PFSK-1 (cell line): ENCODE results near the genes FCRLB, SPATA46 and LRRC52.

- RRBS = no CpG with 5 or more reads among the region's 83 CpGs
These were observed 803 bp downstream of the HSPA6 start for GRCh38 chr1:161524764-161525921.

- RRBS = no CpG with 5 or more reads among the region's 4 CpGs
These were observed 4.1 kb downstream of the HSPA6 start for GRCh38 chr1:161528394-161528872.

DNA sequence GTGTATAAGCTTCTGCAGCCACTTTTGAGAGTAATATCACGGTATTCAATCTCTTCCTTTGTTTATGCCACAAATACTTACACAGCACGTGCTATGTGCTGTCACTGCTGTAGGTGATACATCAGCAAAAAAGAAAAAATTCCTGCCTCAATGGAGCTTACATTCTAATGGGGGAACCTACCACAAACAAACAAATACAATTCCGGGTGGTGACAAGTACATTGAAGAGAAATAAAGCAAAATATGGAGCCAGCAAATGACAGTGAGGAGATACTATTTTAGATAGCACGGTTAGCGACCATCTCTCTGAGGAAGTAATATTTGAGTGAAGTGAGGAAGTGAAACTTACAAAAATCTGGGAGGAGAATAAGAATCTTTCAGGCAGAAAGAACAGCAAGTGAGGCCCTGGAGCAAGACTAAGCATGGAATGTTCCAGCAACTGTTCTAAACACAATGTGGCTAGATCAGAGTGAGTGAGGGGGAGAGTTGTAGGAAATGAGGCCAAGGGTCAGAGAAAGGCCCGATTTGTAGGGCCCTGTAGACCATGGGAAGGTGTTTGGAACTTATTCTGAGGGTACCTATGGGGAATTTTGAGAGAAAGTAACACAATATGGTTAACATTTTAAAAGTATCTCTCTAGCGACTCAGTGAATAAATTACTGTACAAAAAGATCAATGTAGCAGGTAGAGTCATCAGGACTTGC, 2.5 kb upstream of the FCRLB start:
- RRBS = no CpG with 5 or more reads among the region's 7 CpGs

DNA sequence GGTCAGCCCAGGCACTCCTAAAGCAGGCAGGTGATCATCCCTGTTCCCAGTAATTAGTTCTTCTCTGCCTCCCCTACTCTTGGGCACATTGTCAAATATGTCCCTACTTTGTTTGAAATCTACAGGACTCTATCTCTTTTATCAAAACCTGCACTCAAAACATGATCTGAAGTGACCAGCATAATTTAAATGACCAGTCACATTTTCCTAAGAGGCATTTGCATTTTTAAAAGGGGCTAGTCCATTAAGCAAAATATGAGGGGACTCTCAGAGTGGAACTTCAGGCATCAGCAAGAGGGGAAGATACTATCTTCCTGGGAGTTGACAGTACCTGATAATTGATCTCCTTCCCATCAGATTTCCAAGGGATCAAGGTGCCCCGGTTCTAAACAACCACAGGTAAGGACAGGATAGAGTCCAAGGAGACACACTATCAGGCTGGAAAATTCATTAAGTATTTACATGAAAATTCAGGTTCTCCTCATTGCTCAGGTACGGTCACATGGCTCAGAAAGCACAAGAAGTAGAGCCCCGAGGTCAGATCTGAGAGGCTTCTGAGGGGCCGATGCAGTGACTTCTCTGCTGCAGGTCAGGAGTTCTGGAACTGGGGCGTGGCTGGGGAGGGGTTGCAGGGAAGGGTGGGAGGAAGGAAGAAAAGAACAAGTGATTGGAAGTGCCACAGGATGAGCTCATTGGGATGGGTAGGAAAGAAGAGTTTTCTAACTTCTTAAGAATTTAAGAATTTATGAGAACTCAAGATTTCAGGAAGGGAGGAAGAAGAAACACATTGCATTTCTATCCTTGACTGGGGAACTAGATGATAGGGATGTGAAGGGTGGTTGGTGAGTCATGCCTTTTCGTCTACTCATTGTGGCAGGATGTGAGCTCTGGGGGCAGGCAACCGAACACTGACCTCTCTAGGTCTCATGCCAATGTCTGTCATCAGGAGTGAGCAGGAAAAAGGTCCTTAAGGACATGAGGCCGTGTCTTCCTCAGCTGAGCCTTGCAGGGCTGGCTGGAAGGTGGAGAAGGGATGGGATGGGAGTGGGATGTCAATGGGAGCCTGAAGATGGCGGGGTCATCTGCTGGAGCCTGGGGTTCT, at the start of gene FCRLB:
Gene FCRLB (plus strand): TSS at position 282 of the 1,102 bp plus-strand sequence.
- RRBS = no CpG with 5 or more reads among the region's 9 CpGs

DNA sequence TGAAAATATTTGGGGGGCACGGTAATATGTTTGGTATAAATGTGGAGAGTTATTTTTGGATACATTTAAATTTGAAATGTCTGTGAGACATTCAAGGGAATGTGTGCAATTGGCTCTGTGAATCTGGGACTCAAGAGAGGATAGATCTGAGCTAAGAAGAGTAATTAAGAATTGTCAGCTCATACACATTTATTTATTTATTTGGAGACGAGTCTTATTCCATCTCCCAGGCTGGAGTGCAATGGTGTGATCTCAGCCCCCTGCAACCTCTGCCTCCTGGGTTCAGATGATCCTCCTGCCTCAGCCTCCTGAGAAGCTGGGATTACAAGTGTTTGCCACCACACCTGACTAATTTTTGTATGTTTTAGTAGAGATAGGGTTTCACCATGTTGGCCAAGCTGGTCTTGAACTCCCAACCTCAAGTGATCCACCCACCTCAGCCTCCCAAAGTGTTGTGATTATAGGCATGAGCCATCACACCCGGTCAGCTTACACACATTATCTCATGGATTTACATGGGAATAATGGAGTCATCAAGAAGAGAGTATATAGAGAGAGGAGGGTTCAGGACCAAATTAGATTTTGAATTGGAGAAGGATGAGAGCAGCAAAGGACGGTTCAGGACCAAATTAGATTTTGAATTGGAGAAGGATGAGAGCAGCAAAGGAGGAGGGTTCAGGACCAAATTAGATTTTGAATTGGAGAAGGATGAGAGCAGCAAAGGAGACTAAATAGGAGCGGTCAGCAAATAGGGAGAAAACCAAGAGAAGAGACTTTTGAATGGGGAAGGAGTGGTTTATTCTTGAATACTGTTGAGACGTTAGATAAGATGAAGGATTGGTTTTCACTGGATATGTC, 112.0 kb downstream of the ATF6 start:
- RRBS = no CpG with 5 or more reads among the region's 6 CpGs

DNA sequence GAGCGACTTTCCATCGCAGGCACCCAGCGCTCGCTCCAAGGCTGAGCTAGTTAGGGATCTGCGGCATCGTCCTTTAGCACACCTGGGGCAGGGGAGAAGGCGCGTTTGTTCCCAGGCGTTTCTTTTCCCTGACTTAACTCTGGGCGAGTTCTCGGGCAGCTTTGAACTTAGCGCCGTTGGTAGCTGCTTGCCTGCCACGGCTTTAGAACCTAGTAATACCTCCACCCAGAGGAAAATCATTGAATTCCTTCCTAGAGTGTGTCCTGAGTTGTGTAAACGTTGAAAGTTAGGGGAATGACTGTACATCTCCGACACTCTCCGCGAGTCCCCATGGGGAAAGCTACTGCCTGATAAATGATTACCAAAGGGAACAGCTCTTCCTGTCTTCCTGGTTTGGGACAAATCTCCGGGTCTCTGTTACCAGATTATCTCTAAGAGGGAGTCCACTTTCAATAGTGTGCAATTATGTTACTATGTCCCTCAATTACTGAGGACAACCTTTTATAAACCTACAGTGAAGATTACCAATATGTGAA, 565 bp upstream of the OLFML2B start:
- RRBS = no CpG with 5 or more reads among the region's 19 CpGs

DNA sequence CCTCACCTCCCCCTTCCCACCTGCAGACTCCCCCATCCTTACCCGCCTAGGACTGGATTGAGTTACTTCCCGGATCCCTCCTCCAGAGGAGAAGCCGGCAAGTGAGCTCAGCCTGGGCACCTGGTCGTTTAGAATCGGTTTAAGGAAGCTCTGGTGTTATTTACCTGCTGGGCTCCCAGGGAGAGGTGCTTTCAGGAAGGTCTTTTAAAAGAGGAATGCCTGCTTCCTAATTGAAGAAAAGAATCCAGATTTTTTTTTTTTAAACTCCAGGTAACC, 946 bp downstream of the NOS1AP start:
- RRBS = no CpG with 5 or more reads among the region's 5 CpGs

DNA sequence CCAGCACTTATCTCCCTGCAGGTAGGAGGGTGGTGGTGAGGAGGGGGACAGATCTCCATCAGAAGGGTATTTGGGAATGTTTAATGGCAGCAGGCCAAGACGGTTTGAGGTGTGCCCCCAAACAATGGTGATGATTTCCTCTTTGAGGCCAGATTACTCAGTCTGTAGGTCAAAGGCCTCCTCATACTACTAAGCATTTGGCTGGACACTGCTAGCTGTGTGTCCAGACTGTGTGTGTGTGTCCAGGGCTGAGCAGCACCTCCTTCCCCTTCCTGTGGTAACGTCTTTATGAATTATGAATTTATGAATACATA, 19.1 kb downstream of the NOS1AP start:
- RRBS = no CpG with 5 or more reads among the region's 2 CpGs

DNA sequence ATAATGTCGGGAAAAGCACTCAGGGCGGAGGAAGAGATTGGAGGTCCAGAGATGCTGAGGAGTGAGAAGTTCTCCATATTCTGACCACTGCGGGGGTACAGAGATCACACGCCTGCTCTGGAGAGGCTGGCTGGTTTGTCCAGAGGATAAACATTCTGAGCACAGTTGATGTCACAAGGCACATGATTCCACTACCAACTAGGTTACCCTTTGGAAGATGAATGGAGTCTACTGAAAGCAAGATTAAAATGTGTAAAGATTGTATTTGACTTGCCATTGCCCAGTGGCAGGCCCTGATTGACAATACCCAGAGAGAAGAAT, at the start of gene SPATA46:
Gene SPATA46 (minus strand): TSS at position 141 of the 321 bp plus-strand sequence.
- RRBS = no CpG with 5 or more reads among the region's 4 CpGs

- RRBS = no CpG with 5 or more reads among the region's 8 CpGs
These were observed 31.3 kb downstream of the DDR2 start for GRCh38 chr1:162663446-162664159.

GRCh38 chr1:162943578-162944047, 82.6 kb upstream of the CCDC190 start:
- RRBS = no CpG with 5 or more reads among the region's 1 CpG

DNA sequence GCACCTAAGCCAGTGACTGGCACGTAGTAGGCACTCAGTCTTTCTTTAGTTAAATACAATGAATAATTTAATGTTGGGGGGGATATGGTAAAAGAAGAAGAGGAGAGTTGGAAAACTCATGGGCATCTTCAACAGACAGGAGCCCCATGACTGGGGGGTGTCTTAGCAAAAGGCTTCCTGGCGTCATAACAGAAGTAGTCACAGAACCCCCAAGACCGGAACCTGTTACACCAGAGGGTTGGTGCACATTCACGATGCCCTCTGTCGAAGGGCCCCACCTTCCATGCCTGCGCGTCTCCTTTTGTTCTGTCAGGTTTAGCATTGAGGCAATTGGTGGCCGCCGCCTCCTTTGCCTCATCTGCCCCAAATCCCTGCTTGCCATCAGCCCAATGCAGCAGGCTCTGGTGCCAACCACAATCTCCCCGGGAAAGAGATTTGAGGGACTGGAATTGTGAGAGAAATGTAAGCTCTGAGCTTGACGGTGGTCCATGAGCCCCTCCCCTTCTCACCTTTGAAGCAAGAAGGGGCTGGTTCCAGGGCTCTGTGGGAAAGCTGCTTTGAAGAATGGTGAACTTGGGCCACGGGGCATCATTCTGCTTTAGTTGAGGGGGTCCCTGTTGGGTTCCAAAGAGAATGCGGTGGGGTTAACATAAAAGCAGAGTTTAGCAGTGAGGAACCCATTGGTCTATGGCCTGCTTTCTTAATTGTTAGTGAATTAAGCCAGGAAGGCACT, 51.0 kb downstream of the PBX1 start:
- RRBS = no CpG with 5 or more reads among the region's 13 CpGs

DNA sequence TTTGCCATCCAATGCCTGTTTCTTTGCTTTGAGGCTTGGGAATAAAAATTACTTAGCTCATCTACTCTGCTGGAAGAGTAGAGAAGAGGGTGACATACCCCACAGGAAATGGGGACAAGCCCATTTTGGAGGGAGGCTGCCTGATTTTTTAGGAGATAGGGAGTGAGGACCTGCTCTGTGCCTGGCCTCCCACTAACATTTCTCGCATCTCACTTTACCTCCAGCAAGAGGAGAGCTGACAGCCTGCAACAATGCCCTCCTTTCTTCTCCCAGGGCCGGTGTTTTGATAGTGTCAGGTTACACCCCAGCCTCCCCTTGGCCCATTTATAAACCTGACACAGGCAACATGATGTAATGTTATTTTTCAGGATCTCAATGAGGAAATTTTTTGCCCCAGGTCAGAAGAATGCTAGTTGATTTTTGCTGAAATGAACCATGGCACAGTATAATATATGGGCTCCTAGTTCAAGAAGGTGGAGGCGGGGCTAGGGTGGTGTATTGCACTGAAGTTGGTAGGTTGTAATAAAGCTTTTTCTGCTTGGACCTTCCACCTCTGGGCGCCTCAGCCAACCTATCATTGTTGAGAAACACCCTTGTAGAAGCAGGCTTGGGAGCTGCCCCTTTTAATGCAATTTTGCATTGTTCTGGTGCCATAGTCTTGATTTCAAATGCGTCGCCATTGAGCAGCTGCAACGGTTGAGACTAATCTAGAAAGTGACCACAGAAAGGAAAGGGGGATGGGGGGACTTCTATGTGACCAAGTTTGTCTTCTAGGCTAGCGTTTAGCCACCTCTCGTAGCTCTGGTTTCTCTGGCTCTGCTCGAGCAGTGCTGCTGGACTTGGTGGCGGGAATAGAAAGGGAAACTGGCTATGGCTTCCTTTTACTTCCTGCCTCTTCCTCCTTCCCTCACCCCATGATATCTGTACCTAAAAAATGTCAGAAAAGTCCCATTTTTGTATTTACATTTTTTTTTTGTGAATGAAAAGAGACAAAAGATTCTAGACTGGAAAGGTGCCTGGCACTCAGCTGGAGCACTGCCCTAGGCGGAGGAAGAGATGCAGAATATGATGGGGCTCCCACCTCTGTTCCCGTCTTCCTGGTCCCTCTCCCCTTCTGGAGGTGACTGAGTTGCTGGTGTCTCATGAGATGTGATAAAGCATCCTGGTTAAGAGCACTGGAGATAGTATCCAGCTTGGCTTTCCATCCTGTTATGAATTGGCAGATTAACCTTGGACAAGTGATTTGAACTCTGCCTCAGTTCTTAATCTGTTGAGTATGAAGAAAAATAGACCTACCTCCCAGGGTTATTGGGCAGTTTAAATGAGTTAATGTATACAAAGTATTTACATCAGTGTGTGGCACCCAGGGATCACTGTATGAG, 53.2 kb downstream of the PBX1 start:
- RRBS = no CpG with 5 or more reads among the region's 13 CpGs

DNA sequence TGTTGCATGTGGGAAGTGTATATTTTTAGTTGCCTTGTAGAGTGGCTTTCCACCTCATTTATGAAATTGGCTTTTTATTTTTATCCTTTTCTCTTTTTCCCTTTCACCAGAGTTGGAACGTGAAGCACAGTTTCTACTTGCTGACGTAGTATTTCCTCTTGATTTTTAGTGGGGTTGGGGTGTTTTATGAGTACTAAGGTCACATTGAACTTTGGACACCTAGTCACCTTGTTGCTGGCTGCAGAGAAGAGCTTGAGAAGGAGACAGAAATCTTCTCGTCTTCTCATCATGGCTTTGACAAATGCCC, 77.4 kb downstream of the PBX1 start:
- RRBS = no CpG with 5 or more reads among the region's 3 CpGs

DNA sequence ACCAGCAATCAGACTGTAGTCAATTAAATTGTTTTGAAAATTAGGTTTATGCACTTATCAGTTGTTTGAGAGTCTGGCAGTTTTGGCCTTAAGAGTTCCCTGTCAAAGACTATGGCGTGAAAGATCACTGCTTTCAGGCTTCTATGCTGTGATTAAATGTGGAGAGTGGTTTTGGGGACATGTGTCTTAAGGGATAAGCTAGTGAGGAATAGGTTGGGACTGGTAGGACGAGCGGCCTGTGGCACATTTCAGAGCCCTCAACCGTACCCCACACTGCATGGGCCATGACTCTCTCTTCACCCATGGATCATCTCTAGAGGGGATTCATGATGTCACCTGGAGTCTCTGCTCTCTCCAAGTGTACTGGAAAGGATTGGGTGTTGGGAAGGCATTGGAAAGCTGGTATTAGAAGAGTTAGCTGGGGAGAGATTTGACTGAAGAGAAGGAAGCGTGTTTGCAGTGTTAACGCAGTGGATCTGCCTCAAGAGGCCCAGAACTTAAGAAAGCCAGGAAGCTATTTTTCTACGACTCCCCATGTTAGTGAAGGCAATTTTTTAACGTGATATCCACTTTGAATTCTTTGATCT, 214.5 kb downstream of the PBX1 start:
- RRBS = no CpG with 5 or more reads among the region's 8 CpGs

- RRBS = no CpG with 5 or more reads among the region's 2 CpGs
These were observed 34.9 kb downstream of the RXRG start for GRCh38 chr1:165410123-165410429.

- RRBS = 77% methylated on average over 2 of the region's 14 CpGs
These were observed at the start of gene LRRC52 for GRCh38 chr1:165543713-165544536. LRRC52 (plus strand) TSS chr1:165544000.

GRCh38 chr1:165630037-165630639, 896 bp upstream of the MGST3 start:
- RRBS = 5% methylated on average over 4 of the region's 27 CpGs

- RRBS = no CpG with 5 or more reads among the region's 8 CpGs
These were observed 29.7 kb downstream of the UCK2 start for GRCh38 chr1:165856903-165857703.

GRCh38 chr1:167249061-167249978, 28.6 kb downstream of the POU2F1 start:
- RRBS = no CpG with 5 or more reads among the region's 3 CpGs